Heart (tissue), 3 donors: ENCODE data around the gene CDO1.

GRCh38 chr5:112338319-112338857 is 80.7 kb downstream of the EPB41L4A start:
- RAMPAGE, long total RNA, 2 experiments: no peak in any of the 2 experiments

DNA sequence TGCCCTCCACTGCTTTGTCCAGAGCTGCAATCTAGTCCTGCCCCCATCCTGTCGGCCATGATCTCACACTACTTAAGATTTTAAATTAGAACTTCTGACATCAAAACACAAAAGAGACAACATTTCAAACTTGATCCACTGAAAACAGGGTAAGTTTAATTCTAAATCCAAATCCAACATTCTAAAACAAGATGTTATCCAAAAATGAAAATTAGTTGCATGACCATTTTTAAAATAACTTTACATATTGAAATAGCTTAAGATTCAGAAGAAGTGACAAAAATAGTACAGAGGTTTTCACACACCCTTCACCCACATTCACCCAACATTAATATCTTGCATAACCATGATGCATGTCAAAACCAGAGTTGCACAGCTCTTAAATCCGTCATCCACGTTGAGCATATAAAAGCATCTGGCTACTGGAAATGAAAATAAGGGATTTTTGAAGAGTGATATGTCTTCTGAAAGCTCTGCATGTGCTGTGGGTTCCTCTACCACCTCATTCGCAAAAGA is 113.8 kb upstream of the EPB41L4A start:
- RAMPAGE, long total RNA, 2 experiments: no peak in any of the 2 experiments

DNA sequence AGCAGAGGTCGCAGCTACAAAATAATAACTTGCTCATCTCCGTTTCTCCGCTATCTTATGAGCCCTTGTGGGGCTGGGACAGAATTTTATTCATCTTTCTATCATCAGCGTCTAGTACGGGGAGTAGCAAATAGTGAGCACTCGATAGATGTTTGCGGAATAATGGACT is 30.7 kb upstream of the APC start:
- RAMPAGE, long total RNA, 2 experiments: no peak in any of the 2 experiments

GRCh38 chr5:113013420-113014209 is 37.0 kb downstream of the DCP2 start:
- RAMPAGE, long total RNA, 2 experiments: no peak in any of the 2 experiments

DNA sequence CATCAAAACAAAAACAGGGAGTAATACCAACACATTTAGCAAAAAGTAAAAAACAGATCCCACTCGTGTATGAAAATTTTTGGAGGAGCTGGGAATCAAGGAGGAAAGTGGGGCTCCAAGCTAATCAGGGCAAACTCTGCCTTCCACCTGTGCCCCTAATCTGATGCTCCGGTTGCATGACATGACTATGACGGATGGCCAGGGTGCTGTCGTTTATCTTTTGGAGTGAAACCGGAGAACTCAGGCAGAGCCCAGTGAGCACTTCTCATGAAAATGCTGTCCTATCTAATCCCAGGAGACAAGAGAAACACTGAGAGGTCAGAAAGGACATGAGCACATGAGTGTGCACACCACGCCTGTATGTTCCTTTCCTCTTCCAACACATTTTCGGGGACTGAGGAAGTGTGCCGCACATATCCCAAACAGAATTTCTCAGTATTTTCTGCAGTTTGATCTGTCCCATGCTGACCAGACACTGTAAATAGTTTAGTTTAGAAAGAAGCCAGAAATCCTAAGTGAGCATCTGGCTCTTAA is 217.2 kb downstream of the TSSK1B start:
- RAMPAGE, long total RNA, 2 experiments: no peak in any of the 2 experiments

DNA sequence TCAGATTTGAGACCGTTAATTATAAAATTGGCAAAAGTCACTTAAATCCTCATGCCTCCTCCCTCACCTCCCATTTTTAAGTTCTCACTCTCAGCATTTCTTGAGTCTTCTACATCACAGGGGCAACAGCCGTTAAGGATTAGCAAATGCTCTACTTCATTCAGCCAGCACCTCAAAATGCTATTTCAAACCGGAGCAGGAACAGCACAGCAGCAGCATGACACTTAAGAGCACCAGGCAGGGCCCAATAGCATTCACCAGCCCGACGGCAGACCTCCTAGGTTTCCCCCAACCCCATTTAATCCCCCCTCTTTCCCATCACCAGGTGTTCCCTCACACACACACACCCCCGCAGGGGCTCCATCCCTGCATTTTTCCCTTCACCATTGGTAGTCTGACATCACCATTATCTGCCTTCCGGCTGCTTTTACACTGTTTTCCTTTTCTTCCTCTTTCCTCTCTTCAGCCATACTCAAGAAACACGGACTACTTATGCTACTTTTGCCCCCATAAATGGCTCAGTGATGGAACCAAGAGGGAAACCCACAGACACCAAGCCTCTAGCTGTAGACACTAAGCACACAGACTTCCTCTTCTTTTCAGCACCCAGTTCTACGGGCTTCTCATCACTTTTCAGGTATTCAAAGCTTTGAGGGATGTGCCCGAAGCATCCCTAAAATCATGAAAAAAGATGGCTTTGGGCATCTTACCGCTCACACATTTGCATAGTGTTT is 141.7 kb downstream of the TSSK1B start:
- RAMPAGE, long total RNA, 2 experiments: no peak in any of the 2 experiments

GRCh38 chr5:113325021-113325863 is 109.5 kb downstream of the TSSK1B start:
- RAMPAGE, long total RNA, 2 experiments: no peak in any of the 2 experiments

GRCh38 chr5:113330701-113331221 is 104.0 kb downstream of the TSSK1B start:
- RAMPAGE, long total RNA, 2 experiments: no peak in any of the 2 experiments

DNA sequence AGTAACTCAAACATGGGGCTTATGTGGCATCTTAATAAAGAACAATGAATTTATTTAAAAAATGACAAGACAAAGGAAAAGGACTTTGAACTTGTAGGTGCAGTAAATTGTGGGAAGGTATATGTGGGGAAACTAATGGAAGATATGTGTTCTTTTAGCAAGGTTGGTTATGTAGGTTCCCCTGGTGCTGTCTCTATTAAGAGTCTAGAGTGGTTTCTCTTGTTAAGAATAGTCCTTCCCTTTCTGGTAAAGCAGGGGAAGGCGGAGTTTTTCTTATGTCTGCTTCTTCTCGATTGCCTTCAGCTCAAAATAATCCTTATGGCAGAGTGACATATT is 2.2 kb downstream of the YTHDC2 start:
- RAMPAGE, long total RNA, 2 experiments: no peak in any of the 2 experiments

- RAMPAGE, long total RNA, 2 experiments: no peak in any of the 2 experiments
These were observed 10.6 kb upstream of the TRIM36 start for GRCh38 chr5:115180126-115180869.

DNA sequence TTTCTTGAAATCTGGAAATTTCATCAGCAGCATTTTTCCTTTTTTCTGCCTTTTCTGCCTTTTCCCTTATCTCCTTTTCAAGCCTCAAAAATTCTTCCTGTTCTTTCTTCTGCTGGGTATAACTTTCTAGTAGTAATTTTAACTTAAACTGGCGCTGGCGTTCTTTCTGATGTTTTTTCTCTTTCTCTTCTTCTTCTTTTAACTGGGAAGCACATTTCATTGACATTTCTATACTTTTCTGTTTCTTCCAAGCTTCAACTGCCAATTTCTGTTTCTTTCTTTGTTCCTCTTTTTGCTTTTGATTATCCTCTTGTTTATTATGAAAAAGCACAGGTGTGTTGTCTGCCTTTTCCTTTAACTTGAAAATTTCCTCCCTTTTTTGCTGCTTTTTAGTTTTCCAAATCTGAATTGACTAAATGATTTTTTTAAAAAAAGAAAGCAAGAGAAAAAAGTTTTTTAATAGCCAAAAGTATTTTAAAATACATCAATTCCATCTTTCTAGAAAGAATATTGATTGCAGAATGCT is 8.6 kb upstream of the PGGT1B start:
- RAMPAGE, long total RNA, 2 experiments: no peak in any of the 2 experiments

- RAMPAGE, long total RNA, 2 experiments: no peak in any of the 2 experiments
These were observed 12.5 kb upstream of the PGGT1B start for GRCh38 chr5:115275114-115275709.

GRCh38 chr5:115296882-115297127 is 351 bp upstream of the CCDC112 start:
- RAMPAGE, long total RNA, 2 experiments: no peak in any of the 2 experiments

DNA sequence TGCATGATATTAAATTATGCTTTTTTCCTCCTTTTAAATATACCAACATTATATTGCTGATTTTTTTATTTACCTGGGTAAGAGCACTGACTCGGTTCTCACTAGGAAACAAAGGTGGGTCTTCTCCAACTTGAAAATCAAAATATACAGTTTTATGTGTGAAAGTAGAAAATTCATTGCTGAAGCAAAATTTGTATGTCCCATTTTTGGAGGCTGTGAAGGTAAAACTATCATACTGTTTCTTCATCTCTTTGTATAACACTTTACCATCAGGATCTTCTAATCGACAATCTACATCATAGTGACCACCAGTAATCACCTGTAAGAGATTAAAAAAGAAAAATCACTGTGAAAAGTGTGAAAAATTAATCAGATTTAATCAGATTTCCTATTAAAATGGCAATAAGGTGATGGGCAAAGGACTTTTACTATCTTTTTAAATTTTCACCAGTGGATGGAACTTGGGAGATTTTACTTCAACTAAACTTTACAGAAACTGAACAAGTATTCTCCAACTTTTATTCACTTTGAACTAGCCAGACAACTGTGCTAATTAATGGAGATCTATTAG is 5.4 kb downstream of the TMED7 start:
- RAMPAGE, long total RNA, 2 experiments: no peak in any of the 2 experiments

GRCh38 chr5:115626459-115626814 is 601 bp upstream of the TMED7 start:
- RAMPAGE, long total RNA, 2 experiments: no peak in any of the 2 experiments

- RAMPAGE, long total RNA, 2 experiments: no peak in any of the 2 experiments
These were observed 77.6 kb downstream of the CDO1 start for GRCh38 chr5:115738597-115739496.

GRCh38 chr5:115816222-115817213 is at the start of gene CDO1:
TSS of gene CDO1 (minus strand) at chr5:115816659.
- RAMPAGE, long total RNA, 2 experiments: start-site peak on the minus strand in 1 of 2 experiments, at chr5:115816656-115816660 at its widest, 159 reads per replicate

DNA sequence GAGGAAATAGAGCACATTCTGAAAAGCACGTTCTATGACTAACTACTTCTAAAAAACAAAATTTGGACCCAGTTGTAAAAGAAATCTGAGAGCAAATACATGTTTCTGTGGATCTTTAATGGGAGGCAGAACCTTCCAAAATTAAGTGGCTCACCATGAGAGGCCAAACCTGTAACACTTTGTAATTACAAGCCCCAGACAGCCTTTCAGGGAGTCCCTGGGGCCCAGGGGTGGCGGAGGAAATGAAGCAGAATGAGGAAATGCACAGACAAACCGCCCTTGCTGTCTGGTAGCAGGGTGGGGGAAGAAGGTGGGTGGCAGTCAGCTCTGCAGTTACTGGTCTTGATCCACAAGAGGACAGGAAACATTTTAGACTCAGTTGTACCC is 6.5 kb downstream of the ARL14EPL start:
- RAMPAGE, long total RNA, 2 experiments: no peak in any of the 2 experiments

DNA sequence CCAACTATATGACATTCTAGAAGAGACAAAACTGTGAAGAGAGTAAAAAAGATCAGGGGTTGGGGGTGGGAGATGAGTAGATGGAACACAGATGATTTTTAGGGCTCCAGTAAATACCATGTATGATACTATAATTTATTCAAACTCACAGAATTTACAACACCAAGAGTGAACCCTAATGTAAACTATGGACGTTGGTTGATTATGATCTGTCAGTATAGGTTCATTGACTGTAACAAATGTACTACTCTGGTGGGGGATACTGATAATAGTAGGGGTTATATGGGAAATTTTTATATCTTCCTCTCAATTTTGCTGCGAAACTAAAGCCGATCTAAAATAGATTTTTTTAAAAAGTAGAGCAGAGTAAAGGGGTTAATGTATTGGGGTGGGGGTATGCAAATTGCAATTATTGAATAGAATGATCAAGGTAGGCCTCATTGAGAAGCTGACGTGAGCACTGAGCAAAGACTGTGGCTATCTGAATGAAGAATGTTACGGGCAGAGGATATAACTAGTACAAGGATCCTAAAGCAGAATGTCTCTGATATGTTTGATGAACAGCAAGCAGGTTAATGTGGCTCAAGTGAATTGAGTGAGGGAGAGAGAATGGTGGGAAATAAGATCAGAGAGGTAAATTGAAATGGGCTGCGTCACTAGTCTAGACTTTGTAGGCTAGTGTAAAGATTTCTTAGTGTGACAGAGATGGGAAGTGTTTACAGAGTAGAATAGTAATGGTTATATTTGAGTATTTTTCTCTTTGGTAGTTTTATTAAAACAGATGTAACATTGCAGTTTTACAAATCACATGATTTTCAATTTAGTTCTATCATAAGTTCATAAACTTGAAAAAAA is 152.0 kb downstream of the COMMD10 start:
- RAMPAGE, long total RNA, 2 experiments: no peak in any of the 2 experiments

- RAMPAGE, long total RNA, 2 experiments: no peak in any of the 2 experiments
These were observed 185.8 kb downstream of the SEMA6A start for GRCh38 chr5:116388717-116389241.